ENCODE results near the gene AGBL1.

DNA sequence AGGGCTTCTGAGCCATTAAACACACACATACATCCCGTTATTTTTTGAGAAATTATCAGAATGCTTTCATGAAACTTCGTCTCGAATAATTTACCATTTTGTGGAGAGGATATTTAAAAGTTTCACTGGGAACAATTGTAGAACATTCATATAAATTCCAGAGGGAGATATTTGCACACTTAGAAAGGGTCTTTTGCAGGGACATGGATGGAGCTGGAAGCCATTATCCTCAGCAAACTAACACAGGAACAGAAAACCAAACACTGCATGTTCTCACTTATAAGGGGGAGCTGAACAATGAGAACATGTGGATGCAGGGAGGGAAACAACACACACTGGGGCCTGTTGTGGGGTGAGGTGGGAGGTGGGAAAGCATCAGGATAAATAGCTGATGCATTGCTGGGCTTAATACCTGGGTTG lies 189.6 kb downstream of the KLHL25 start:
- PRO-cap = unidirectional peak, plus-strand start at position 300 of the sequence

DNA sequence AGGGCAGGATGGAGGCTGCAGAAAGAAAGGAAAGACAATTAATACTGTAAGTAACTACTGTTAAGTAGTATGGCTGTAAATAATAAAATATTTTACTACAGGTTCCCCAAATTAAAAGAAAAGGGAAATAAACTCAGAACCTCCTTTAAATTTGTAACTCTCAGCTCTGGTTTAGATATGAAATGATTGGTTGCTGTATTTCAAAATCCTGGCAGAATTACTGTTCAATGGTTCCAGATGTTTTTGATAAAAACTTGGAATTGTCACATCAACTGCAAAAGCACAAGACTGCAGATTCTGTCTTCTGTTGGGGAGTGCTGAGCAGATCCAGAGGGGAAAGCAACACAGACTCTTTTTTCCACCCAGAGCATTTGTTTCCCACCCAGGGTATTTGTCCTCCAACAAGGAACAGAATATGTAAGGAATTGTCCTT lies 178.2 kb downstream of the KLHL25 start:
- PRO-cap = unidirectional peak, plus-strand start at position 313 of the sequence

DNA sequence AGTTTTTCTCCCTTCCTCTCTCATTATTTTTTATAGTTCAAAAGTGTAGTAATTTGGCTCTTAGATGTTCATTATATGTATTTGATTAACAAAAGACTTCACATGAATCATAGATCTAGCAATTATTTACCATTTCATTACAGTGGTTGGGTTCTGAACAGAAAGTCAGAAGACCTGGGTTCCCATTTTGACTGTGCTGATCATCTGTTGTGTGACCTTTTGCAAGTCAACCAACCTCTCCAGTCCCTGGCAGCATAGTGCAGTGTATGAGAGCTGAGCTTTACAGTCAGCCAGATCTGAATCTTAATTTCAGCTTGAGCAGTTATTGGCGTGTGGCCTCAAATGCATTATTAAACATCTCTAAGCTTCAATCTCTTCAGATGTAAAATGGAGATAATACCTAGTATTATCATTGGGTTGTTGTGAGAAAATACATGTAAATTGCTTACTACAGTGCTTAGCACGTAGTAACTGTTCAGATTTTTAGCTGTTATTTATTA lies 104.2 kb downstream of the KLHL25 start:
- PRO-cap = no peak

- PRO-cap = no peak
These were observed 90.6 kb downstream of the KLHL25 start for GRCh38 chr15:85703994-85704641.

DNA sequence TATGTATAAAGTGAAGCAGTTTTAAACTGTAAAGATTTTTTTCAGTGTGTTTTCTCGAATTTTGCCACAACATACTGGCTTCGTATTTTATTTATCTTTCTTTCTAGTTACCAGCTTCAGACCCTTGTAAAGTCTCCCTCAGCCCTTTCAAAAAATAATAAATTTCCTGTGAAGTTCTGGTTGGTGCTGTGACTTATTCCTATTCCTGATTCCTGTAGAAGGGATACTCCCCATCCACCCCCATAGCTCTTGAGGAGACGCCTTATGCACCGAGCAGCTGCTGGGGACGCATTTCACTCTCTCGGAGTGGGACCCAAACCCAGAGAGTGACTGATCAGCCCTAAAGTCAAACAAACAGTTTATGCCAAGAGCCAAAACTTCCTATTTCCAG lies 45.5 kb downstream of the KLHL25 start:
- PRO-cap = no peak

DNA sequence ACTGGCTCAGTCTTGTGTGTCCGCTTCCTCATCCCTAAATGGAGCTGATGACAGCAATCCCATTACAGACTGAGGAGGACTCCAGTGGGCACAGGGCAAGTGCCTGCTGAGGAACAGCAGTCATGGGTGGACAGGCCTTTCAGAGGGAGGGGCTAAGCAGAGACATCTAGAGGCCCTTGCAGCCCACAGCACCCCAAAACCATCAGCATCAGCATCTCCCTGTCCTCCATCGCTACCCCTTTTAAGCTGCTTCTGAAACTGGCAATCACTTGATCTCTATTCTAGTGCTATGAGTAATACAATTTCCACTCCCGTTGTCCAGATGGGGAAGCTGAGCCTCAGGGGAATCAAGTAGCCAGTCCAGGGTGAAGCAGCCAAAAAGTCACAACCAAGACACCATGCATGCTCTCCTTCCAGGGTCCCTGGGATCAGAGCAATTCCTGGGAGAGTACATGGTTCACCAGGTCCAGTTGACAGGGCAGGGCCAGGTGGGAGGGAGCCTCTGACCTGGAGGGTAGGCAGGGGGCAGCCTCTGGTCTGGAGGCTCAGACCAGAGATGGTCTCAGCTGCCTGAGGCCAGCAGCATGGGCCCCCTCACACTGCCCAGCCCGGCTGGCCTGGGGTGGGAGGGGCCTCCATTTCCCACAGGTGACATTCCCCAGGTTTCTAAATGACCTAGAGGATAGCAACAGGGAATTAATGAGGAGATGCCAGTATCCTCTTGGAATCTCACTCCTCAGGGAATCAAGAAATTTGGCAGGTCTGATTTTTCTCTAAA lies 30.0 kb downstream of the KLHL25 start:
- PRO-cap = no peak

GRCh38 chr15:85780643-85781047 lies 14.1 kb downstream of the KLHL25 start:
- PRO-cap = no peak

- PRO-cap = no peak
These were observed 42.3 kb upstream of the KLHL25 start for GRCh38 chr15:85836925-85837464.

- PRO-cap = no peak
These were observed at the start of gene AGBL1 for GRCh38 chr15:86079272-86079948. Gene AGBL1 (plus strand): TSS chr15:86079871.

GRCh38 chr15:87496085-87496691 lies 760.4 kb downstream of the NTRK3 start:
- PRO-cap = bidirectional peak, plus-strand start at chr15:87496339, minus-strand start at chr15:87496222

GRCh38 chr15:87703734-87704268 lies 552.7 kb downstream of the NTRK3 start:
- PRO-cap = no peak

GRCh38 chr15:88542111-88542879 lies 4.2 kb downstream of the DET1 start:
- PRO-cap = unidirectional peak, plus-strand start at chr15:88542635

- PRO-cap = unidirectional peak, plus-strand start at chr15:88636319
These were observed 3.0 kb upstream of the ISG20 start for GRCh38 chr15:88635479-88636605.

DNA sequence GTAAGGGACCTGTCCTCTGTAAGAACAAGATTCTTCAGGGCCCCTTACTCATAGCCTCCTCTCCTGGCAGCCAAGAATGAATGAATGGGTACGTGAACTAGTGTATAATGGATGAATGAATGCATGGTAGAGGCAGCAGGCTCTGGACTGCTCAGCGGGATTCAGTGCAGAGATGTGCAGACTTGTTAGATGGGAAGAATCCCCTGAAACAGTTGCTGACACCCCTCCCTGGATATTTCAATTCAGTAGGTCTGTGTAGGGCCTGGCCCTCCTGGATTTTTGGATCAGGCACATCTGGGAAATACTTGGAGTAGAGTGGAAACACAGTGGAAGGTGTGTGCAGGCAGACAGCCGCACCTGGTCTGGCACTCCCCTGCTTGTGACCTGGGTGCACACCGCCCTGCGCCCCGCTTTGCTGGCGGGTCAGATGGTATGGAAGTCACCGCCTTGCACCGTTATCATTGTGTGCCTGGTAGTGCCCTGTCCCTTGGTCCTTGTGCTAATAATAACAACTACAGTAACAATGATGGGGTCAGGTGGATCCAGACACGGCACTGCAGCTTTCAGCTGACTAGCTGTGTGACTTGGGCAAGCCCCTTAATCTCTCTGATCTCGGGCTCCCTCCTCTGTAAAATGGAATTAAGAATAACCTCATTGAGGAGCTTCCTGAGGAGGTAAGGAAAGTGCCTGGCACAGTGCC lies 9.4 kb downstream of the ISG20 start:
- PRO-cap = no peak

GRCh38 chr15:88708542-88709122 lies 69.8 kb downstream of the ISG20 start:
- PRO-cap = no peak

- PRO-cap = no peak
These were observed 8.2 kb downstream of the ACAN start for GRCh38 chr15:88811427-88811826.

DNA sequence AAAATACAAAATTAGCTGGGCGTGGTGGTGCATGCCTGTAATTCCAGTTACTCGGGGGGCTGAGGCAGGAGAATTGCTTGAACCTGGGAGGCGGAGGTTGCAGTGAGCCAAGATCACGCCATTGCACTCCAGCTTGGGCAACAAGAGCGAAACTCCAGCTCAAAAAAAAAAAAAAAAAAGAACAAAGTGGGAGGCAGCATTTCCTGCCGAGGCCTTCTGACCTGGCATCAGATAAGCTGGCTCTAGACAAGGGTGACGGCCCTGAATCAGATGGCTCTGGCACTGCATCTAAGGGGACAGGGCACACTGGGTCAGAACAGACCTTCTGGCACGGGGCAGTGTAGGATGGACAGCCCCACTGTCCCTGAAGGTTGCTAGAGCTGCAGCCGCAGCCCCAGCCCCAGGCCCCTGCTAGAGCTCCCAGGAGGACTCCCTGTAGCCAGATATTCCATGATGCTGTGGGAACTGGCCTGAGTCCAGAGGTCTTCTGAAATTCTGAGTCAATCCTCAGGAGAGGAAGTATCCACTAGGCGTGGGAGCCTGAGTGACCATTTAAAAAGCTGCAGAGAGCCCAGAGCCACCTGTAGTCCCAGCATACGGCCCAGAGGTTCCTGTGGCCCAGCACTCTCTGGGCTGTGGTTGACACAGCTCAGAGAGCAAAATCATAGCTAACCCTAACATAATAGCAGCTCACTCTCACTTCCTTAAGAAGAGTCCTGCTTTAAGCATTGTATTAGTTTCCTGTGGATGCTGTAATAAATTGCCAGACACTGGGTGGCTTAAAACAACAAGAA lies 69.2 kb upstream of the MFGE8 start:
- PRO-cap = bidirectional peak, plus-strand start at position 584 of the sequence, minus-strand start at position 410 of the sequence

- PRO-cap = unidirectional peak, minus-strand start at chr15:89017741
These were observed 70.7 kb upstream of the ABHD2 start for GRCh38 chr15:89017288-89018246.

- PRO-cap = unidirectional peak, plus-strand start at chr15:89097006
These were observed 8.4 kb downstream of the ABHD2 start for GRCh38 chr15:89096459-89097236.

- PRO-cap = no peak
These were observed 15.6 kb downstream of the POLG start for GRCh38 chr15:89318848-89319516.